Osteoblast (primary cell): ENCODE measurements around a stretch of chr3.

- CAGE, long polyA plus RNA = no peak
- RRBS = no CpG with 5 or more reads among the region's 4 CpGs
These were observed 61.6 kb downstream of the IL1RAP start for GRCh38 chr3:190575448-190575933.

- CAGE, long polyA plus RNA = no peak
- RRBS = no CpG with 5 or more reads among the region's 5 CpGs
These were observed 50.4 kb downstream of the GMNC start for GRCh38 chr3:190812191-190812474.

DNA sequence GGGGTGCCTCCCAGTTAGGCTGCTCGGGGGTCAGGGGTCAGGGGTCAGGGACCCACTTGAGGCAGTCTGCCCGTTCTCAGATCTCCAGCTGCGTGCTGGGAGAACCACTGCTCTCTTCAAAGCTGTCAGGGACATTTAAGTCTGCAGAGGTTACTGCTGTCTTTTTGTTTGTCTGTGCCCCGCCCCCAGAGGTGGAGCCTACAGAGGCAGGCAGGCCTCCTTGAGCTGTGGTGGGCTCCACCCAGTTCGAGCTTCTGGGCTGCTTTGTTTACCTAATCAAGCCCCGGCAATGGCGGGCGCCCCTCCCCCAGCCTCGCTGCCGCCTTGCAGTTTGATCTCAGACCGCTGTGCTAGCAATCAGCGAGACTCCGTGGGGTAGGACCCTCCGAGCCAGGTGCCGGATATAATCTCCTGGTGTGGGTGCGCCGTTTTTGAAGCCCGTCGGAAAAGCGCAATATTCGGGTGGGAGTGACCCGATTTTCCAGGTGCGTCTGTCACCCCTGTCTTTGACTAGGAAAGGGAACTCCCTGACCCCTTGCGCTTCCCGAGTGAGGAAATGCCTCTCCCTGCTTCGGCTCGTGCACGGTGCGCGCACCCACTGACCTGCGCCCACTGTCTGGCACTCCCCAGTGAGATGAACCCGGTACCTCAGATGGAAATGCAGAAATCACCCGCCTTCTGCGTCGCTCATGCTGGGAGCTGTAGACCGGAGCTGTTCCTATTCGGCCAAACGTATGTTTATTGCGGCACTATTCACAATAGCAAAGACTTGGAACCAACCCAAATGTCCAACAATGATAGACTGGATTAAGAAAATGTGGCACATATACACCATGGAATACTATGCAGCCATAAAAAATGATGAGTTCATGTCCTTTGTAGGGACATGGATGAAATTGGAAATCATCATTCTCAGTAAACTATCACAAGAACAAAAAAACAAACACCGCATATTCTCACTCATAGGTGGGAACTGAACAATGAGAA lies 102.6 kb upstream of the GMNC start:
- CAGE, long polyA plus RNA = no peak
- RRBS = no CpG with 5 or more reads among the region's 40 CpGs

DNA sequence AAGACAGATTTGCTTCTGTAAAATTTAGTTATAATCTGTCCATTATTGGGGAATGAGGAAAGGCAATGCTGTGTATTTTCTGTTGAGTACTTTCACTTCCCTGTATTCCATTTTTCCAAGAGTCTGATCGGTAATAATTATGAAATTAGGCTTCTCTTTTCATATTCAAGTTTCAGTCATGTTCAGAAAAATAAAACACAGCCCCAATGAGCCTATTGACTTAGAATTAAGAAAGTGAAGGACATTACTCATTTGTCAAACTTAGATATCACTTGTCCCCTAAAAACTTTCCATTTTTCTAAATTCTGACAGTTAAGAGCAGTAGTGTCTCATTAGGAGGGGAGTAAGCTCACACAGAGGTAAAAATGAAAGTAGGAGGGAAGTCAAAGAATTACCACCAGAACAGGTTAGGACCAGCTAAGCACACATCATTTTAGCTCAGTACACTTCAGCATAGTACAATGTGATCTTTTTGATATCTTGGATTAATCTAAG lies 64.2 kb downstream of the OSTN start:
- CAGE, long polyA plus RNA = no peak
- RRBS = no CpG with 5 or more reads among the region's 1 CpG

- CAGE, long polyA plus RNA = no peak
- RRBS = no CpG with 5 or more reads among the region's 1 CpG
These were observed 44.5 kb upstream of the UTS2B start for GRCh38 chr3:191374868-191375139.

- CAGE, long polyA plus RNA = no peak
- RRBS = no CpG with 5 or more reads among the region's 3 CpGs
These were observed 63.4 kb upstream of the UTS2B start for GRCh38 chr3:191393568-191394373.

DNA sequence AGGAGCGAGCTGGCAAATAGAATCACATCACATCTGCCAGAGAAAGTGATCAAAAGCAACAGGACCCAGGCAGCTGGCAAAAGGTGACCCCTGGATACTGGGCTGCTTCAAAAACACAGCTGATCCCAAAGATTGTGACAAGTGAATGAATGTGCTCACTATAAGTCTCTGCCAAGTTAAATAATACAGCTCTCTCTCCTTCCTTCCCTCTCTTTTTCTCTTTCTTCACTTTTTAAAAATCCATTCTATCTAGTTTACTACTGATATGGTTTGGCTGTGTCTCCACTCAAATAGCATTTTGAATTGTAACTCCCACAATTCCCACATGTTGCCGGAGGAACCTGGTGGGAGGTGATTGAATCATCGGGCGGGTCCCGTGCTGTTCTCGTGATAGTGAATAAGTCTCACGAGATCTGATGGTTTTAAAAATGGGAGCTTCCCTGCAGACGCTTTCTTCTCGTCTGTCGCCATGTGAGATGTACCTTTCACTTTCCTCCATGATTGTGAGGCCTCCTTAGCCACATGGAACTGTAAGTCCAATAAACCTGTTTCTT lies 35.8 kb upstream of the PYDC2 start:
- CAGE, long polyA plus RNA = no peak
- RRBS = no CpG with 5 or more reads among the region's 10 CpGs

- CAGE, long polyA plus RNA = no peak
- RRBS = no CpG with 5 or more reads among the region's 11 CpGs
These were observed 556.8 kb downstream of the FGF12 start for GRCh38 chr3:192170089-192171338.

DNA sequence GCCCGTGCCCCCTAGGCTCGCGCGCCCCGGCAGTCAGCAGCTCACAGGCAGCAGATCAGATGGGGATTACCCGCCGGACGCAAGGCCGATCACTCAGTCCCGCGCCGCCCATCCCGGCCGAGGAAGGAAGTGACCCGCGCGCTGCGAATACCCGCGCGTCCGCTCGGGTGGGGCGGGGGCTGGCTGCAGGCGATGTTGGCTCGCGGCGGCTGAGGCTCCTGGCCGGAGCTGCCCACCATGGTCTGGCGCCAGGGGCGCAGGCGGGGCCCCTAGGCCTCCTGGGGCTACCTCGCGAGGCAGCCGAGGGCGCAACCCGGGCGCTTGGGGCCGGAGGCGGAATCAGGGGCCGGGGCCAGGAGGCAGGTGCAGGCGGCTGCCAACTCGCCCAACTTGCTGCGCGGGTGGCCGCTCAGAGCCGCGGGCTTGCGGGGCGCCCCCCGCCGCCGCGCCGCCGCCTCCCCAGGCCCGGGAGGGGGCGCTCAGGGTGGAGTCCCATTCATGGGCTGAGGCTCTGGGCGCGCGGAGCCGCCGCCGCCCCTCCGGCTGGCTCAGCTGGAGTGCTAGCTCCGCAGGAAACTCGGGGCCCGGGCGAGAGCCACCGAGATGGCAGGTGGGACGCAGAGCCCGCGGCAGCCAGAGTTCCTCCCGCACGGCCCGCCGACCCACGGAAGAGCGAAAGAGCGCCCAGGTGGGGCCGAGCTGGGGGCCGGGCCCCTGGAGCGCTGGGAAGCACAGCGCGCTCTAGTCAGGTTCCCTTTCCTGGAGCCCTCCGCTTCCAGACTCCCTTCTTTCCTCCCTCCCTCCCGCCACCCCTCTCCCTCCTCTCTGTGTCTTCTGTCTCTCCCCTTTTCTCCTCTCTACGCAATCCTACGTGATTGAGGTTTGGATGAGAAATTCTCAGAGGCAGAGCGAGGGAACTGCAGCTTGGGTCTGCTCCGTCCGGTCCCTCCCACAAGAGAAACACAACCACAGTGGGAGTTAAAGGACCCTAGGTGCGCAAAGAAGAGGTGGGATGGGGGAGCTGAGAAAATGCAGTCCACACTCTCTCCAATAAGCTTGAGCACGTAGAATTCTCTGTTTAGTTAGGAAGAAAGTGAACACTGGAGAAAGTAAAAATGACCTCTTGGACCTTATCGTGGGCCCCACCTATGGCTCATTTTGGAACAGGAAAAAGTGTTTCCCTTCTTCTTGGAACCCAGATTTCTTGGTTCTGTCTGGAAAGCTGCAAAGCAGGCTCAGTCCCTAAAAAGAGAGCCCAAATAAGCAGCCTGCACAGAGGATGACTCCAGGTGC lies 317.4 kb downstream of the FGF12 start:
- CAGE, long polyA plus RNA = no peak
- RRBS = 3% methylated on average over 30 of the region's 95 CpGs

- CAGE, long polyA plus RNA = no peak
- RRBS = no CpG with 5 or more reads among the region's 7 CpGs
These were observed 40.0 kb upstream of the MB21D2 start for GRCh38 chr3:192957471-192958178.

DNA sequence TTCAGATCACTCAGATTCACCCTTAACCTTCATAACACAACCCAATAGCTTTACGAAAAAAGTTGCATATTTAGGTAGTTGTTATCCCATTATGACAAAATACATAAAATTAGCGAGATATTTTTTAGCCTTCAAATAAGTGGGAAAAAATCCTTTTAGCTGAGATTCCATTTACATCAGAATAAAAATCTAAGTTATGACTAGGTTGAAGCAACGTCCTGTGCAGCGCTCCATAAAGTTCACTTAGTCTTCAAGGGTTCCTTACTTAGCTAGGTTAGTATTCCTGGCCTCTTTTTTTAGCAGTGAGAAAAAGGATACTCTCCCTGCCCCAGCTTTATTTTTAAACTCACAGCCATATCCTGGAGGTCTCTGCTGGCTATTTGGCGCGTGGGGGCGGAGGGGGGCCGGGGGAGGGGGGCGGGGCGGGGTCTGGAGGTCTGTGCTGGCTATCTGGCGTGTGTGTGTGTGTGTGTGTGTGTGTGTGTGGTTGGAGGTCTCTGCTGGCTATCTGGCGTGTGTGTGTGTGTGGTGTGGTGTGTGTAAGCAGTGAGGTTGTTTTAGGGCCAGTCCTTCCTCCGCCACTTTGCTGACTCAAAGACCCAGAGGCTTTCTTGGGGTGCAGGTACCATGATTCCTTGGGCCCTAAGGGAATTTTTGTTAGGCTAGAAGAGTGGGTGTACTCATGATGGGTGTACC lies 674 bp upstream of the PLAAT1 start:
- CAGE, long polyA plus RNA = no peak
- RRBS = no CpG with 5 or more reads among the region's 13 CpGs

GRCh38 chr3:193589982-193590555 lies 2.9 kb upstream of the OPA1 start:
- CAGE, long polyA plus RNA = no peak
- RRBS = no CpG with 5 or more reads among the region's 5 CpGs

- CAGE, long polyA plus RNA = no peak
- RRBS = no CpG with 5 or more reads among the region's 14 CpGs
These were observed 235.5 kb downstream of the OPA1 start for GRCh38 chr3:193828231-193829129.

DNA sequence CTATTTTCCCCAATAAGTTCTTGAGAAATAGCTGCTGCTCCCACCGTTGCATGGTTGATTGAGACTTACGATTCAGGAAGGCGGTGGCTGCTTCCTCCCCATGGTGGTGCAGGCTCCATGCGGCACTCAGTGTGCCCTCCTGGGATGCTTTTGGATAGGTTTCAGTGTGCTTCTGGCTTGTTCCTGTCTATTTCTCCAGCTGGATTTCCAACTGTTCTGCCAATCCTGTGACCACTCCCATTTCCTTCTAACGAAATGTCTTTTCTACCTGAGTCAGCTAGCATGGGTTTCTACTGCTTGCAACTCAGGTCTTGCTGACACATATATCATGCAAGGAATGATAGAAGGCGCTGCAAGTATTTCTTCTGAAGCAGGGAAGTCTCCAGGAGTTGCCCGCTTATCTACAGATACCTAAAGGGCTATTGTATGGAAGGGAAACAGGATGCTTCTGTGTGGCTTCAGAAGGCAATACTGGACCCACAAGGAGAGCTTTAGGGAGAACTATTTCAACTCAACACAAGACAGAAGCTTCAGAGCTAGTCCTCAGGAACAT lies 244.4 kb downstream of the OPA1 start:
- CAGE, long polyA plus RNA = no peak
- RRBS = no CpG with 5 or more reads among the region's 7 CpGs

DNA sequence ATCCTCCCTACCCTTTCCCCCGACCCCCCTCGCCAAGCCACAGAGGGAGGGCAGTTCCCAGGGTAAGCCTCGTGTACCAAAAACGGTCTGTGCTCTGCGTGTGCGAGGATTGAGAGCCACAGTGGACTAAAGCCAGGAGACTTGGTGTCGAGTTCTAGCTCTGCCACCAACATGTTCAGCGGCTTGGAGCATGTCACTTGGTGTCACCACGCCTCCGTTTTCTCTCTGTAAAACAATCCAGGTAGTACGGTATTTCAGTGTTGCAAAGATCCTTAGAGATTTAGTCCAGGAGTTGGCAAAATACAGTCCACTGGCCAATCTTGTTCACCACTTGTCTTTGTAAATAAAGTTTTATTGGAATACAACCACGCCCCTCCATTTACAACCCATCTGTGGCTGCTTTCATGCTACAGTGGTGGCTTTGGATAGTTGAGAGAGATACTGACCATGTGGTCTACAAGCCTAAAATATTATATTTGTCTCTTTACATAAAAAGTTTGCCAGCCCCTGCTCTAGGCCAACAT lies 250.1 kb downstream of the OPA1 start:
- CAGE, long polyA plus RNA = no peak
- RRBS = no CpG with 5 or more reads among the region's 12 CpGs

DNA sequence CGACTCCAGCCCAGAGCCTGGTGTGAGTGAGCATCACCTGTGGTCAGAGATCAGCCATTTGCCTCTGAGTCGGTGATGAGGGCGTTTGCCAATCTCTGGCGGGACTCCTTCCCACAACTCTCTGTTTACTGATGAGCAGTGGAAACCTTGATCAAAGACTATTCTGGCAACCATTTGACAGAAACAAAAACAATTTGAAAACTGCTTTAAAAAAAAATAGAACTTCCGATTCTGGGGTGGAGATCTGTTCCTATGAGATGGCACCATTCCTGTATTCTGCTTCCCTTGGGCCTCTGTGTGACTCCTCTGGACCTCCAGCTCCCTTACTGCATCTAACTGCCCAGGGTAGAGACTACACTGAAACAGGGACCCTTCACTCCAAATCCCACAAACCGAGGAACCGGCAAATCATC lies 63.7 kb upstream of the HES1 start:
- CAGE, long polyA plus RNA = no peak
- RRBS = no CpG with 5 or more reads among the region's 7 CpGs

DNA sequence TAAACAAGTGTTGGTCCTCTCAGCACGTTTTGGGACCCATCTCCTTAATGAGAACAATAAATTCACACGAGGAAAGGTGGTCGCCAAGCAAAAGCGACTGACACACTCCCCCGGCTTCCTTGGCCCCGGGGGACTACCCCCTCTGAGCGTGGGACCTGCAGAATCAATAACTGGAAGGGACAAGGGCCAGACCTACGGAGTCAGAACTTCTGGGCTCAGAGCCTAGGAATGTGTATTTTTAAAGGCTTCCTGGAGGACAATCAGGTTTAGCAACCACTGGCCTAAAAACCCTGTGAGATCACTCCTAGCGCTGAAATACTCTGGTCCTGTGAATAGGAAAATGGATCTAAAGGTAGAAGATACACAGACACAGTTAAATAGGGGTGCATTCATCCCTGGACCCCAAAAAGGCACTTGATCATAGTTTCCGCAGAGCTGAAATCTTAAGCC lies 38.4 kb upstream of the HES1 start:
- CAGE, long polyA plus RNA = no peak
- RRBS = no CpG with 5 or more reads among the region's 10 CpGs

DNA sequence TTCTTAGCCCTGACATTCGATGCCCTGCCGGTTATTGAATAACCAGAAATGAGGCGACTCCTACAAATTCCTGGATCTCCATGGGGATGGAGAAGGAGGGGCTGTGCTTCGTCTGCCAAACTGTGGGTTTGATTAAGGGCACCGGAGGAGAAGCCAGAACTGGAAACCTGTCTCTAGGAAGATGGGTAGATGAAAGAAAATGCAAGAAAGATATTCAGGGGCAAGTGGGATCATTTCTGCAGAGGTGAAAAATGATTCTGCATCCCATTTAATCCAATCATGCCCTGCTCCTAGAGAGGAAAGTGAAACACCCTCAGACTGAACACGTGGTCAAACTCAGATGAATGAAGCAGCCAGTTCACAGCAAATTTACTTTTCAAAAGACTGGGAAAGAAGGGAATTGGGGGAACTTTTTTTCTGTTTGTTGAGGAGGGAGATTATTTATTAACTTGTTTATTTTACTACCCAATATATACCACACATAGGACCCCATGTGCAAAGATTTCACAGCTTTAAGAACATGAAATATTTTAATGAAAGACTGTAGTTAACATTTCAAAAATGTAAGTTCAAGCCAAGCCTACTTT lies 23.1 kb upstream of the HES1 start:
- CAGE, long polyA plus RNA = no peak
- RRBS = 12% methylated on average over 4 of the region's 6 CpGs

DNA sequence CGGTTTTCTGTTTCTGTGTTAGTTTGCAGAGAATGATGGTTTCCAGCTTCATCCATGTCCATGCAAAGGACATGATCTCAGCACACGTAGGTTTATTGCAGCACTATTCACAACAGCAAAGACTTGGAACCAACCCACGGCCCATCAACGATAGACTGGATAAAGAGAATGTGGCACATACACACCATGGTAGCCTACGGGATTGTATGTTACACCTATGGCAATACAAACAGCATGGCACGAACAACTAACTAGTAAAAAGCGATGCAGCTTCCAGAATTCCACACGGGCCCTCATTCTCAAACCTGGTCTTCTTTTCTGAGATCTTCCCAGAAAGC lies 9.4 kb upstream of the HES1 start:
- CAGE, long polyA plus RNA = no peak
- RRBS = no CpG with 5 or more reads among the region's 8 CpGs

DNA sequence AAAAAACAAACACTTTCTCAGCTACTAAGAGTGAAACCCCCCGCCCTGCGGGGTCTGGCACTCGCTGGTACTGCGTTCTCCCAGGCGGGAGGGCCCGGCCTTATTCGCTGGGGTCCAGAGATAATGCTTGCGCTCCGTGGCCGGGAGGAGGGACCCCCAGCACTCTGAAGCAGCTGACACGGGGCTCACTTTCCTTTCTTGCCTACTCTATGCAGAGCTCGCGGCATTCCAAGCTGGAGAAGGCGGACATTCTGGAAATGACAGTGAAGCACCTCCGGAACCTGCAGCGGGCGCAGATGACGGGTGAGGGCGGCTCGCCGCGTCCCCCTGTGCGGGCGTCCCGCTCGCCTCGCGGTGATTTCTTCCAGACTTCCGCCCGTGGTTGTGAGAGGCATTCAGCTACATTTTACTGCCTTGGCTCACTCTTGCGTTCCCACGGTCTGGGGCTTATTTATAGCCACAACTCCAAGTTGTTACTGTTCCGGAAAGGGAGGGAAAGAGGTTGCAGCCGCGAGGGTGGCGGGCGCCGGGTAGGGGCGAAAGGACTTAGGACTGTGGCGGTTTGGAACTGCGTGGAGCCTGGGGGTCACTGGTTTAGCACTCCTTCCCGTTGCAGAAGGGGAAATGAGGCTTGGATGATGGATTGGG lies 922 bp downstream of the HES1 start:
- CAGE, long polyA plus RNA = no peak
- RRBS = 2% methylated on average over 9 of the region's 42 CpGs